ENCODE results near the gene PRRX2.

DNA sequence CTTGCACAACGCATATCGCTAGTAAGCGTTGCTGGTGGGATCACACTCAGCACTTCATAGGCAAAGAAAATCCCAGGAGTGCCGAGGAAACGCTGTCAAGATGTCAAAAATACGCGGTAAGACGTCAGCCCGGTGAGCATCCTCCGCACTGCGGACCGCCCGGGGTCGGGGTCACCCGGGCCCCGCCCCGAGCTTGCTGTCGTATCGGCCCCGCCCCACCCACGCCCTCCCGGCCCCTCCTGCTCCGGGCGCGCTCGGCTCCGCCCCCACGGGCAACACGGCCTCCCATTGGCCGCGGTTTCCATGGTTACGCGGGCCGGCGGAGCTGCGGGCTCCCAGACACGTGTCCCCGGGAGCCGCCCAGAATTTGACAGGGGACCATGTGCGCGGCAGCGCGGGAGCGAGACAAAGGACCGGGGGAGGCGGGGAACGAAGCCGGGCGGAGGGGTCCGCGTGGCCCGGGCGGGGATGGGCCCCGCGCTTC lies 80.2 kb upstream of the IER5L start:
- PRO-cap = no peak

- PRO-cap = bidirectional peak, plus-strand start at chr9:129321016, minus-strand start at chr9:129320828
Measured at GRCh38 chr9:129320441-129321128, 142.5 kb upstream of the IER5L start.

- PRO-cap = unidirectional peak, plus-strand start at chr9:129344937
Measured at GRCh38 chr9:129344693-129345058, 166.6 kb upstream of the IER5L start.

DNA sequence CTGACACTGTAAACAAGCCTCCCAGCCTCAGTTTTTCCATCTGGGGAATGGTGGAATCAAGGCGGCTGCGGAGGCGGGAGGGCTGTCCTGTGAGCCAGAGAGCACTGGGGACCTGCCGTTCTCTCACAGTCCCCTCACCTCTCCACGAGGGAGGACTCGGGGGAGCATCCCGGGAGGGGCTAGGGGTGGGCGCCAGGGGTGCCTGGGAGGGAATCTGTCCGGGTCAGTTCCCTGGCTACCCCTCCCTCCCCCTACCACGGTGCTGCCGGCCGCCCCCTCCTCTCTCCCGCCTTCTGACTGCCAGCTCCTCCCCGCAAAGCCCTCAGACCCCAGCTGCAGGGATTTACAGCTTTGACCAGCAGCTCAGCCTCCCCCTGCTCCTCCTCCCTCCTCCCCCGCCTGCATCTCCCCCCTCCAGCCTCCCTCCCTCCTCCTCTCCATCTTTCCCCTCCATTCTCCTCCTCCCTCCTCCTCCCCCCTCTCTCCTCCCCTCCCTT lies 160.9 kb downstream of the C9orf50 start:
- PRO-cap = bidirectional peak, plus-strand start outside the sequence, minus-strand start at position 295 of the sequence

GRCh38 chr9:129558607-129559597 lies 62.0 kb downstream of the C9orf50 start:
- PRO-cap = no peak

- PRO-cap = no peak
Measured at GRCh38 chr9:129613364-129613955, 7.4 kb downstream of the C9orf50 start.

GRCh38 chr9:129626662-129627393 lies 865 bp downstream of the NTMT1 start:
- PRO-cap = no peak

DNA sequence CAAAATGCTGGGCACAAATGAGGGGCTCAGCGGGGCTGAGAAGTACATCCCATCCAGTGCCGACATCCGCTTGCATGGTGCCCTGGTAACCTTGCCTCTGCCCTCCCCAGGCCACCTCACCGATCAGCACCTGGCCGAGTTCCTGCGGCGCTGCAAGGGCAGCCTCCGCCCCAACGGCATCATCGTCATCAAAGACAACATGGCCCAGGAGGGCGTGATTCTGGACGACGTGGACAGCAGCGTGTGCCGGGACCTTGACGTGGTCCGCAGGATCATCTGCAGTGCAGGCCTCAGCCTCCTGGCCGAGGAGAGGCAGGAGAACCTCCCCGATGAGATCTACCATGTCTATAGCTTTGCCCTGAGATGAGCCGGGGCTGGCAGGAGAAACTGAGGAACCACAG lies 6.9 kb downstream of the ASB6 start:
- PRO-cap = no peak

- PRO-cap = no peak
Measured at GRCh38 chr9:129637349-129638452, 4.2 kb downstream of the ASB6 start.

- PRO-cap = unidirectional peak, plus-strand start at chr9:129638620
Measured at GRCh38 chr9:129638453-129639209, 3.3 kb downstream of the ASB6 start.

DNA sequence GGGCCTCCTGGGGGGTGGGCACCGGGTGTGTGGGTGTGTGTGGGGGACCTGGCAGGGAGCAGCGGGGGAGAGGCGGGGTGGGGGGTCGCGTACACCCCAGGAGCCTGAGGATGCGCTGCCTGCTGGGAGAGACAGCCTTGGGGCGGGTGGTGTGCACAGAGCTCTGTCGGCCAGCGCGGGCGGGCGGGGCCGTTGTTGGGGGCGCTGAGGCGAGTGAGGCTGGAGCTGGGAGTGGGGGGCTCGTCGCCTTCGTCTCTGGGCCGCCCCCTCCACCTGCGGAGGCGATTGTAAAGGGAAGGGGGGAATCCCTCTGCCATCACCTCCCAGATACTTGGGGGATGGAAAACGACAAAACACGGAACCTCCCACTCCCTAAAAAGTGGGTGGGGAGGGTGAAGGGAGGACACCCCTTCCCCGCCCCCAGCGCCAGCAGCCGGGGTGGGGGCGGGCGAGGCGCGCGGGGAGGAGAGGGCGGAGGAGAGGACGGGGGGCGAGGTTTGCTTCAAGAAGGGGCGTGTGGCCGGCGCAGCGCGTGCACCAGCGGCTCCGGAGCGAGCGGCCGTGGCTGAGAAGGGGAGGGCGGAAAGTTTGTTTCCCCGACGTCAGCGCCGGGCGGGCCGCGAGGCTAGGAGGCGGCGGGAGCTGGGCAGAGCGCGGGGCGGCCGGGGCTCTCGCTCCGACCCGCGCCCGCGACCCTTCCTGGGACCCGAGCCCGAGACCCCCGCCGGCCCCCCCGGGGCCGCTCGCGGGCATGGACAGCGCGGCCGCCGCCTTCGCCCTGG lies at the start of gene PRRX2:
Gene PRRX2 (plus strand): TSS at position 531 of the 782 bp plus-strand sequence.
- PRO-cap = bidirectional peak, plus-strand start at position 628 of the sequence, minus-strand start at position 563 of the sequence

- PRO-cap = no peak
Measured at GRCh38 chr9:129822778-129823713, 890 bp downstream of the TOR1A start.

GRCh38 chr9:129885602-129886546 lies 50.6 kb downstream of the USP20 start:
- PRO-cap = bidirectional peak, plus-strand start at chr9:129885980, minus-strand start at chr9:129885880

- PRO-cap = no peak
Measured at GRCh38 chr9:129951080-129951626, 91.8 kb downstream of the FNBP1 start.

DNA sequence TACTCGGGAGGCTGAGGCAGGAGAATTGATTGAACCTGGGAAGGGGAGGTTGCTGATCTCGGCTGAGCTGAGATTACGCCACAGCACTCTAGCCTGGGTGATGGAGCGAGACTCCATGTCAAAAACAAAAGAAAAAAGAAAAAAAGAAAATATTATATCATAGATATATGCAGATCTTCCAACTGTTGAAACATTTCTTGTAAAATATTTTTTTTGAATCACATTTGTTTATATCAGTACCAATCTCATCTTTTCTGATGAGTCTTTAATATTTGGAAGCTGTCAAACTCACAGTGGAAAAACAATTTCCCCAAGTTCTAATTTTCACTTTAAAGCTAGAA lies 42.6 kb downstream of the FNBP1 start:
- PRO-cap = no peak

DNA sequence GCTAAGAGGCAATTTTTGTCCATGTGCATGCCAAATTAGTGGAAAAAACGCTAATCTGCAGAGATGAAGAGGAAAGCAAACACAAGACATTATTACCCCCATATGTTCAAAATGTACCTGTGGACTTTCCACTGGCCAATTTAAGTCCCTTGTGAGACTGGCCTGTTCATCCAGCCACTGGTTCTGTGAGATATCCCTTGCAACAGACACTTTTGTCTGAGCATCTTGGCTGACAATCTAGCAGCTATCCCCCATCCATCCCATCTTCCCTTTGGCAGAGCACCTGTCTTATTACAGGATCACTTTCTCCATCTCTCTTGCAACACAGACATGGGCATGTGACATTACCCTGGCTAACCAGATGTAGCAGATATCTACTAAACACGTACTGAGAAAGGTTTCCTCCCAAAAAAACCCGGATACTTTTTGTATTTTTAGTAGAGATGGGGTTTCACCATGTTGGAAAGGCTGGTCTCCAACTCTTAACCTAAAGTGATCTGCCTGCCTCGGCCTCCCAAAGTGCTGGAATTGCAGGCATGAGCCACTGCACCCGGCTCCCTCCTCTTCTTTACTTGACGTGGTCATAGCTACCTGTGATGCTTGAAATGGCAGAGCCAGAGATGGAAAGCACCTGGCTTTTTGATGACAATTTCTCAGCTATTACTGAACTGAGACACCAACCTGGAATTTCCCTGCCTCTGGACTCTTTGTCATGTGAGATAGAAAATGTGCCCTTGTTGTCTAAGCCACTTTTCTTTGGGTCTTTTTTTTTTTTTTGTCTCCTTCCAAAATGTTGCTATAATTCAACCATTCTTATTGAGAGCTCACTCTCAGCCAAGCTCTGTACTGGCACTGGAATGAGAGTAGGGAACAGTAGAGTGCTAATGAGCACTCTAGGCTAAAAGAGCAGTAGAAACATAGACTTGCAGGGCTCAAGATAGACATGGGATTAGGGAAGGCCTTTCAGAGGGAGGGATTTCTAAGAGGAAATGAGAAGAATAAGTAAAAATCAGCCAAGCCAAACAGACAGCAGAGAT lies 32.7 kb downstream of the FNBP1 start:
- PRO-cap = no peak

GRCh38 chr9:130031123-130031674 lies 11.8 kb downstream of the FNBP1 start:
- PRO-cap = no peak

DNA sequence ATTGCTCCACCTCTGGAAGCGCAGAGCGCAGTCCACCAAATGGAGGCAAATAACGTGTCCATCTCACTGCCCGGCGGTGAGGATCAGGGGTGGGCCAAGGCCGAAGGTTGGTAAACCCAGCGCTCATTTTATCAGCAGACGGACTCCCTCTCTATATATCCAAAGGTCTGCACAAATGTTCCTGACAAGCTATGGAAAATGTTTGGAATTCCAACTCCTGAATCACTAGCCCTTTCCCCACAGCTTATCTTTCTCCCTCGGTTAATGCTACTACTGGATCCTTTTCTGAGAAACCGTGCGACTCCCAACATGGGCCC lies 899 bp upstream of the FNBP1 start:
- PRO-cap = no peak

DNA sequence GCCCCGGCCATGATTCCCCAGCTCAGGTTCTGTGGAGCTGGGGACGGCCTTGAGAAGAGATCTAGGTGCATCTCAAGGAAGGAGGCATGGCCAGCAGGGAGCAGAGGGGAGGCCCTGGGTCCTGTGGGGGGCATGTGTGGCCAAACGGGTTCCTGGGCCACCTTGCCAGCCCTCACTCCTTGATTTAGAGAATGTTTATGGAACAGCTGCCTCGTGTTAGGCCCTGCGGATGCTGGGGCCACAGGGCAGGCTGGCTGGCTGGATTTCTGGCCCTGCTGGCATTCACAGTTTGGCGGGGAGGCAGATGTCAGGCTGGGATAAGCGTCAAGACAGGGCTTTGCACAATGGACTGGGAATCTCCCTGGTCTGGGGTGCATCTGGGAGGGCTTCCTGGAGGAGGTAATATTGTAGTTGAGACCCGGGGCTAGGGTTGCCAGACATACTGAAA lies 13.8 kb downstream of the NCS1 start:
- PRO-cap = no peak

DNA sequence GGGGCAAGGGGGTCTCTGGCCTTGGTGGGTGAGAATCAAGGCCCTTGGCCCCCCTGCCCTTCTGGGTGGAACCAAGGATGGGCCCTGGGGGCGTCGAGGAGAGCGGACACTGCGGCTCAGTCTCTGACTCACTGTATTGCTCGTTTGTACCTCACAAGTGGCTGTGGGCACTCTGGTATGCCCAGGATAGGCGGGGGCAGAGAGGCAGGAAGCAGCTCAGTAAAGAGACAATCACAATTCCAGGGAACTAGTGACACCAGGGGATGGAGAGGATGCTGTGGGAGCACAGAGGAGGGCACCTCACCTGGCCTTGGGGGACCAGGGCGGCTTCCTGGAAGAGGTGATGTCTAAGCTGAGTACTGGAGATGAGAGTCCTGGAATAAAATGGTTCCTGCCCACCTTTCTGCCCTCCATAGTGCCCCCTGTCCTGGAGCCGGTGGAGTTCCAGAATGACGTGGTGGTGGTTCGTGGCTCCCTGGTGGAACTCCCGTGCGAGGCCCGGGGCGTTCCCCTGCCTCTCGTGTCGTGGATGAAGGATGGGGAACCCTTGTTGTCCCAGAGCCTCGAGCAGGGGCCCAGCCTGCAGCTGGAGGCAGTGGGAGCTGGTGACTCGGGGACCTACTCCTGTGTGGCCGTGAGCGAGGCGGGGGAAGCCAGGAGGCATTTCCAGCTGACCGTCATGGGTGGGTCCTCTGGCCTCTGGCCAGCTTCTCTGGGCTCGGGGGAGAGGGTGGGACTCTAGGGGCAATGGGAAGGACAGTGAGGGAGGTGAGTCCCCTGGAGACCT lies 51.2 kb upstream of the ASS1 start:
- PRO-cap = no peak